ENCODE data around the genes WARS2 and HSD3B1.

- RRBS = no CpG with 5 or more reads among the region's 1 CpG
CAGE:
- cytosol, long polyA plus RNA = no peak
- long polyA plus RNA = no peak
- nucleus, long polyA plus RNA = no peak
Measured at GRCh38 chr1:118028242-118028770, 98.8 kb downstream of the WDR3 start.

- RRBS = no CpG with 5 or more reads among the region's 7 CpGs
CAGE:
- cytosol, long polyA plus RNA = no peak
- long polyA plus RNA = no peak
- nucleus, long polyA plus RNA = no peak
Measured at GRCh38 chr1:118116355-118117151, 68.5 kb downstream of the SPAG17 start.

- RRBS = no CpG with 5 or more reads among the region's 6 CpGs
CAGE:
- cytosol, long polyA plus RNA = no peak
- long polyA plus RNA = no peak
- nucleus, long polyA plus RNA = no peak
Measured at GRCh38 chr1:118843004-118843298, 145.2 kb downstream of the TBX15 start.

- RRBS = 23% methylated on average over 21 of the region's 49 CpGs
CAGE:
- cytosol, long polyA plus RNA = no peak
- long polyA plus RNA = no peak
- nucleus, long polyA plus RNA = no peak
Measured at GRCh38 chr1:118989397-118990457, 1.6 kb upstream of the TBX15 start.

GRCh38 chr1:119101458-119102181 lies 38.8 kb downstream of the WARS2 start:
- RRBS = no CpG with 5 or more reads among the region's 5 CpGs
CAGE:
- cytosol, long polyA plus RNA = no peak
- long polyA plus RNA = no peak
- nucleus, long polyA plus RNA = no peak

DNA sequence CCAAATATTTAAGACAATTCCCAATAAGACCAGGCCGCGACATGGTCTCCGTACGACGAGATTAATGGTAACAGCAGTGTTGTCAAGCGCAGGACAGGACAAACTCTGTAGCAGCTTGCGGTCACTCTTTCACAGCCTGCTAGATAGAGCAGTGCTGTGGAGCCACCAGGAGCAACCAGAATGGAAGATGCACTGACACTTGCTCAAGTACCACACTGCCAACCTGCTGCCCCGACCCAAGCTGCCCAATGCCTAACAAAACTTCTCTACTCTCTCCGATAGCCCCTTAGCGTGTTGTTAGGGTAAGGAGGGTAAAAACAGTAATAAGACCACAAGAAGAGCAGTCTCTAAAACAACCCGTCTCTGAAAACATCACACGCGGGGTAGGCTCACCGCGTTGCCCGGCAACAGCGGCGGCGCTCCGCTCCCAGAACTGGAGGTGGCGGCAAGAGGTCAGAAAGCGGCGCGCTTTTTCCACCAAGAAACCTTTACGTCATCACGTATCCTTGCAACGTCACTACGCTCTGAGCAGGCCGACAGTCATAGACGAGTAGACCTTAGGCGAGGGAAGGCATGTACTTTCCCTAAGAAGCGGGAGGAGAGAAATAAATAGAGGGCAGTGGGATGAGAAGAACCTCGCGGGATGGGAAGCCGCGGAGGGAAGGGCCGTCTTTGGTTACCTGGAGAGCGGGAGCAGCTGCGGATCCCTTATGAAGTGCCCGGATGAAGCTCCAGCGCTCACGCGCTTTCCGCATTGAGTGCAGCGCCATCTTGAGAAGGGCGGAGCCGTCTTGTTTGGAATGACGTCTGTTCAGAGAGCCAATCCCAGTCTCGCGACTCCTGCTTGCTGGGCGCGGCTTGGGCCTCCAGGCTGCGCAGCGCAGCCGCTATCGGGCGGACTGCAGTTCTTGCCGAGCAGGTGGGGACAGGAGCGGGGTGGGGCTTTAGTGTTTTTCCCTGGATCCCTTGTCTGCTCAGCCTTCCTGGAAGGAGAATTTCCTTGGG lies at the start of gene WARS2:
Gene WARS2 (minus strand): TSS at position 779 of the 1,005 bp plus-strand sequence.
- RRBS = no CpG with 5 or more reads among the region's 59 CpGs
CAGE:
- cytosol, long polyA plus RNA = start-site peak on the minus strand centred at position 777 of the sequence, 11 bp wide, 22 and 76 reads in 2 replicates
- long polyA plus RNA = start-site peak on the minus strand centred at position 785 of the sequence, 26 bp wide, 35 and 130 reads in 2 replicates
- nucleus, long polyA plus RNA = start-site peak on the minus strand centred at position 772 of the sequence, 25 bp wide, 62 and 104 reads in 2 replicates

- RRBS = no CpG with 5 or more reads among the region's 6 CpGs
CAGE:
- cytosol, long polyA plus RNA = no peak
- long polyA plus RNA = no peak
- nucleus, long polyA plus RNA = no peak
Measured at GRCh38 chr1:119380867-119381387, 12.3 kb downstream of the HAO2 start.

GRCh38 chr1:119507014-119507468 lies at the start of gene HSD3B1:
HSD3B1 (plus strand) TSS chr1:119507210.
- RRBS = no CpG with 5 or more reads among the region's 1 CpG
CAGE:
- cytosol, long polyA plus RNA = no peak
- long polyA plus RNA = no peak
- nucleus, long polyA plus RNA = no peak

GRCh38 chr1:119632094-119632454 lies 16.0 kb downstream of the ZNF697 start:
- RRBS = no CpG with 5 or more reads among the region's 6 CpGs
CAGE:
- cytosol, long polyA plus RNA = no peak
- long polyA plus RNA = no peak
- nucleus, long polyA plus RNA = no peak

DNA sequence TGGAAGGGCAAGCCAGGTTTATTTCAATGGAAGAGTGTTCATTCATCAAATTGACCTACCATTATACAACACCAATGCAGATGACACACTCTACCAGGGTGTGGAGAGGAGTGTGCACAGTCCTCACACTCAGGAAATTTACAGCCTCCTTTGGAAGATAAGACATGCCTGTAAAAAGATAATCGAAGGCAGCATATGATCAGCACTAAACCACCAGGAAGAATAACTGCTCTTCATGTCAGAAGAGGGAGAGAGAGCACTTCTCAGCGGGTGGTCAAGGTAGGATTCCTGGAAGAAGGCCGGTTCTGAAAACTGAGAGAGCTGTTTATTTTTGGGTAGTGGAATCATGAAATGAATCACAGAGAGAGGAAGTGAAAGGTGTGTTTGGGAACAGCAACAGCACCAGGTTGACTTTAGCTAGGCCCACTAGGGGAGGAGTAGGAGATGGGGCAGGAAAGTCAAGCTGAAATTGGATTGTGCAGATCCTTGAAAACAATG lies 14.0 kb upstream of the ZNF697 start:
- RRBS = no CpG with 5 or more reads among the region's 3 CpGs
CAGE:
- cytosol, long polyA plus RNA = no peak
- long polyA plus RNA = no peak
- nucleus, long polyA plus RNA = no peak

DNA sequence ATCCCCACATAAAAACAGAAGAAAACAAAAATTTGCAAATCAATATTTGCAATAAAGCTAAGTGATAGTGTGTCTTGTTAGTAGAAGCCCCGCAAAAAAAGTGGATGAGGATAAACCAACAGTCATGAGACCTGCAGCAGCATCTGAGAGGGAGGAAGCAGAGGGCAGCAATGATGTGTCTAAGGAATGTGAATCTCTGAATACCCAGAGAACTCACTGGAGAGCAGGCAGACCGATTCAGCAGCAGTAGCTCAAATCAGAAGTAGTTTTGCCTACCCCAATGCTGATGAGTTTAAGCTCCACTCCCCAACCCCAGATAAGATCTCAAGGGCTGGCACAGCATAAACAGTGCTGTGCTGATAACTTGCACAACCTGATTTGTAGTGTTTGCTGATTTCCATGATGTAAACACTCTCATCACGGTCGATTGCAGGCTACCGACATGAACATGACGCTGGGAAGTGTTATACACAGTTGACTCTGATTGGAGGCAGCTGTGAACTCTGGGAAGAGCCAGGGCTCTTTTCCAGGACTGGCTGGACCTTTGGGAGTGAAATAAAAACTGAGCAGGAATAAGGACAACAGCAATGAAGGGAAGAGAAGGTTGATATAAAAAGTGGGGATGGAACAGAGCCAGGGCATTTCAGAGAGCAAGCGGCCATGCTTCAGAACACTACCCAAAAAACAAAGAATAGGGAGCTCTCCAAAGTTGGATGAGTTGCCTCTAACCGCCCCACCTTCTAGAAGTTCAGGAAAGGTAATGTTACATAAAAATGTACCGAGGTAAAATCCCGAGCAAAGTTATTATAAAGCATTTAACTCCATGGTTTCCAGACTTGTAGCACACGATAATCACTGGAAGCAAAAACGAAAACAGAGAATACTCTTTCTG lies 11.3 kb upstream of the HMGCS2 start:
- RRBS = no CpG with 5 or more reads among the region's 12 CpGs
CAGE:
- cytosol, long polyA plus RNA = no peak
- long polyA plus RNA = no peak
- nucleus, long polyA plus RNA = no peak

DNA sequence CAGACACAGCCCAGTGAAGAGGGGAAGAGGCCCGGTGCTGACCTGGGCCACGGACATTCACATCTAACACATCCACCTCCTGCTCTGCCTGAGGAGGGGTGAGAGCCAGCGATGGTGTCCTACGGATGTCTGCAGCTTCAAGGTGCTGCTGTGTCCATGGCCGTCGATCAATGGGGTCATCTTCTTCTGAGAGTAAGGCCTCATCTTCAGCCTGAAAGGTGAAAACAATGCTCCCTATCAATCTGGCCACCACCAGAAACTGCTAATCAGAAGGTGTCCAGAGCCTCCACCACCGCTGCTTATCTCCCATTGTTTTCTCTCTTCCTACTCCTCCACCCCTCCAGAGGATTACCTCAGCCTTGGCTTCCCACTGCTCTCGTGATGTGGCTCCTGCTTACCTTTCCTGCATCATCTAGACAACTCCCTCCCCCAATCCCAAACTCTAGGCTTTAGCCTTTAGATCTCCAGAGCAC lies 23.9 kb upstream of the ADAM30 start:
- RRBS = no CpG with 5 or more reads among the region's 8 CpGs
CAGE:
- cytosol, long polyA plus RNA = no peak
- long polyA plus RNA = no peak
- nucleus, long polyA plus RNA = no peak

DNA sequence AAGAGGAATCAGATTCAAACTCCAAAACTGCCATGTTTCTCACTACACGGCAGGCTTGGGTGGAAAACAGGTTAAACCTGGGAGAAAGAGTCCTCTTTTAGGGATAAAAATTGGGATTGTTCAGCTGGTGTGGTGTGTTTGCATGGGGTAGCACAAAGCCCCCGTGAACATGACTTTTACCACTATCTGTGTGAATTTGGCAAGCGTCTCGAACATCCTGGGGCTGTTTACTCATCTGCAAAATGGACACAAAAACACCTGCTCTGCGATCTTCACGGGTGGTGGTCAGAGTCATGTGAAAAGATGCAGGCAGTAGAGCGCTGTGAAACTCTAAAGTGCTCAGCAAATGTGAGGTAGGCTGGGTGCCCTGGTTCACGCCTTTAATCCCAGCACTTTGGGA lies 39.6 kb upstream of the NOTCH2 start:
- RRBS = no CpG with 5 or more reads among the region's 8 CpGs
CAGE:
- cytosol, long polyA plus RNA = no peak
- long polyA plus RNA = no peak
- nucleus, long polyA plus RNA = no peak

DNA sequence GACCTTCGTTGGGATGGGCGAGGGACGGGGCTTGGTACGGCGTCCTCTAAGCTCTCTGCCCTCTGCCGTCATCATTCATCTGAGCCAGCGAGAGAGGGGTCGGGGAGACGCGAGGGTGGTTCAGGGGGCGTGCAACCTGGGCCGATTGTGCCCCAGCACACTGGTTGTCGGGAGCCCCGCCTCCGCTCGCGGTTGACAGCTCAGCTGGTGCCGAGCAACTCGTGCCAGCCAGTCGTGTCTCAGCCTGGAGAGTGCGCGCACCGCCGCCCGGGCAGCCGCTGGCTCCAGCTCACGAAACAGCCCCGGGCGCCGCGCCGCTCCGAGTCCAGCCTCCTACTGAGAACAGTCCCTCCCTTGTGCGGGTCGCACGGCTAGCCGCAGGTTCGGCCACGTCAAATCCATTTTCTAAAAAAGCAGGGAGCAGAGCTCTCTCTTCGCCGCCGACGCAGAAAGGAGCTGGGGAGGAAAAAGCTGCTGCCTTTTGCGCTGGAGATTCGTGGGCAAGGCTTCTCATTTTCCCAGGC lies 56.5 kb upstream of the SEC22B start:
- RRBS = no CpG with 5 or more reads among the region's 45 CpGs
CAGE:
- cytosol, long polyA plus RNA = no peak
- long polyA plus RNA = no peak
- nucleus, long polyA plus RNA = no peak

- RRBS = no CpG with 5 or more reads among the region's 25 CpGs
CAGE:
- cytosol, long polyA plus RNA = no peak
- long polyA plus RNA = no peak
- nucleus, long polyA plus RNA = no peak
Measured at GRCh38 chr1:120342363-120343129, 72.3 kb upstream of the NBPF8 start.

DNA sequence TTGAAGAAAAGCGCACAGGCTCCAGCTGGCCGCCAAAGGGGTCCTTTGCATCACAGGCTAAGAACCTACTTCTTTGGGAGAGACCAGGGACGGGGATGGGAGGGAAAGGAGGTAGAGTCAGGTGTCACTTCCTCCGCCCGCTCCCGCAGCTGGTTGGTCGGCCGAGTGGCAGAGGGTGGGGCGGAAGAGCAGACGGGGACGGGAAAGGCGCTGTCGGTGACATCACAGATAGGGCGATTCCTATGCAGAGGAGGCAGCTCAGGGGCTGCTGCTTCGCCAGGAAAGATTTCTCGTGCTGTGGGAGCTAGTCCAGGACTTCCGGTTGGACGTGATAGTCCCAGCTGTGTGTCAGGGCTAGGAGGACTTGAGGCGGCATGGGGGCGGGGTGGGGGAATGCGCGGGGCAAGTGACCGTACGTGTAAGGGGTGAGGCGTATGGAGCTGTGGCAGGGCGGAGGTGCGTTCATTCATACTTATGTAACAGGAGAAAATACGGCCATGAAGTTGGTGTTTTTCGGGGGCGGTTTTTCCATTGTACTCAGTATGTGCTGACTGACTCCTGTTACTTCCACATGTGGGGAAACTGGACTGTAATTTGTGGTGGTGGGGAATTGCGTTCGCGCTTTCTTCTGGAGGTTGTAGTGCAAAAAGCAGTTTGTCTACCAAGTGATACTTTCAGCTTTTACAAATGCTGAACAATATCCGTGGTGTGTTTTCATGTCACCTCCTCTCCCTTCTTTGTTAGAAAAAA lies 60.1 kb upstream of the NBPF8 start:
- RRBS = no CpG with 5 or more reads among the region's 34 CpGs
CAGE:
- cytosol, long polyA plus RNA = no peak
- long polyA plus RNA = no peak
- nucleus, long polyA plus RNA = no peak

DNA sequence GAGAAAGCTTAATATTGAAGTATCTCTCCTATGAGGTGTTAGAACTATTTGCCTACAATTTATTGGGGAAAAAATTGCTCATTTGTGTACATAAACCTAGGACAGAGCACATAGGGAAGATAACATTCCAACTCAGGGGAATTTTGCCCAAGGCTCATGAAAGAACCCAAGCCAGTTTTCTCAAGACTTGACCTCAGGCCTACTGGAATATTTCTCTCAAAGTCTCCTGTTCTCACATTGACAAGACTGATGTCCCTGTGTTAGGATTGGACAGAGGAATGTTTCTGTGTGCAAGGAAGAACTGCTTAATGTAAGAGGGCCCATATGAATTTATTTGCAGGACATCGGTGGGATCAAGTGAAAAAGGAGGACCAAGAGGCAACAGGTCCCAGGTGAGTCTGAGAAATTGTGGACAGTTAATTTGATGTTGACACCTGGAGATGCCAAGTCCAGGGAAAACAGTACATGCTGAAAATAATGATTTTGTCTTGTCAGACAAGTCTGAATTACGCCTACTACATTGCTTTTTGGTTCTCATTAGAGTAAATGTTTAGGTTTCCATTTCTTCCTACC lies 45.5 kb downstream of the NBPF8 start:
- RRBS = no CpG with 5 or more reads among the region's 2 CpGs
CAGE:
- cytosol, long polyA plus RNA = no peak
- long polyA plus RNA = no peak
- nucleus, long polyA plus RNA = no peak

DNA sequence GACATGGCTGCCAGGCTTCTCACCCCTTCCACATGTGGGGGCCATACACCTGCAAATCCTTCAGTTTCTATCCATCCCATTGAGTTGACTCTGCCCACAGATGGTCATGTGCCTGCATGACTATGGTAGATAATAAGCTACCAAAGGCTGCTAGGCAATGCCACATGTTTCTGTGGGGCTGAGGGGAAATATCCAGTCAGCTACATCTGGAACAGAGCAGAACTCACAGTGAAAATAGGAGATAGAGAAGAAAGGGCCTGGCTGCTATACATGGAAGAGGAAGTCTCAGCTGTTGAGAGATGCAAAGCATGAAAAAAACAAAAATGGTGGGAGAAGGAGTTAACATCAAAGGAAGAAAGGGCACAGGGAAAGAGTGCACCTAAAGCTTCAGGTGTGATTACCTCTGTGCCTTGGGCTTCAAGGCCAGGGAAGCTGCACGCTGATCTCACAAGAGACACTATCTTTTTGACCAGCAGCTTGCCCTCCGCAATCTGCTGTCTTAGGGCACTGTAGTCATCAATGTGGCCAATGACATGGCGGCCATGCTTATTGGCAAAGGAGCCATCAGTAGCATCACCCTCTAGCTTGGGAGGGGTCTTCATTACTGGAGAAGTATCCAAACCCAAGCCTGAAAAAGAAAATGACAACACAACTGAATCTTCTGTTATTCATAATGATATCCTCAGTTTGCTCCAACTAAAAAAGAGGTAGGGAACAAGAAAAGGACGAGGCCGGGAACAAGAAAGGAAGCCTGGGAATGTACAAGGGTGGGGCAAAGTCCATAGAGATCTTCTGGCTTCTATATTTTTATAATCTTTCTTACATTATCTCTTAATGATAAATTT lies 79.2 kb downstream of the NBPF8 start:
- RRBS = no CpG with 5 or more reads among the region's 5 CpGs
CAGE:
- cytosol, long polyA plus RNA = no peak
- long polyA plus RNA = no peak
- nucleus, long polyA plus RNA = no peak

GRCh38 chr1:120548257-120548694 lies 133.4 kb downstream of the NBPF8 start:
- RRBS = no CpG with 5 or more reads among the region's 5 CpGs
CAGE:
- cytosol, long polyA plus RNA = no peak
- long polyA plus RNA = no peak
- nucleus, long polyA plus RNA = no peak

DNA sequence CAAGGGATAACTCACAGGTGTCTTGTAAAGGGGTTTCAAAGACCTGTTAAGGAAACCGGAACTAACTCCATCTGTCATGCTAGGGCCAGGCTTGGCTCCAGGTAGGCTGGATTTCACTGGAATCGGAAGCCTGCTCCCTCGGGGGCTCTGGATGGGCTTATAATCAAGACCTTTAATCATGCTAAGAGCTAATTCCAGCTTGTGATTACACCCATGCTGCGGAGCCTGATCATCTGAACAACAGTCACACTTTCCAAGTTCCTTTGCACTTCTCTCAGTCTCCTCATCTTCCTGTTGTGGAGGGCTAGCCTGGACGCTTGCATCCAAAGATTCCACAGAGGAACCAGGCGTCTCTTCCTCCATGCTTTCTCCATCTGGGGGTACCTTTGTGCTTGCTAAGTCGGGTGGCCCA lies 142.3 kb downstream of the NBPF8 start:
- RRBS = no CpG with 5 or more reads among the region's 7 CpGs
CAGE:
- cytosol, long polyA plus RNA = no peak
- long polyA plus RNA = no peak
- nucleus, long polyA plus RNA = no peak